ENCODE measurements around the genes RBP5, CLEC4C and FOXJ2.

DNA sequence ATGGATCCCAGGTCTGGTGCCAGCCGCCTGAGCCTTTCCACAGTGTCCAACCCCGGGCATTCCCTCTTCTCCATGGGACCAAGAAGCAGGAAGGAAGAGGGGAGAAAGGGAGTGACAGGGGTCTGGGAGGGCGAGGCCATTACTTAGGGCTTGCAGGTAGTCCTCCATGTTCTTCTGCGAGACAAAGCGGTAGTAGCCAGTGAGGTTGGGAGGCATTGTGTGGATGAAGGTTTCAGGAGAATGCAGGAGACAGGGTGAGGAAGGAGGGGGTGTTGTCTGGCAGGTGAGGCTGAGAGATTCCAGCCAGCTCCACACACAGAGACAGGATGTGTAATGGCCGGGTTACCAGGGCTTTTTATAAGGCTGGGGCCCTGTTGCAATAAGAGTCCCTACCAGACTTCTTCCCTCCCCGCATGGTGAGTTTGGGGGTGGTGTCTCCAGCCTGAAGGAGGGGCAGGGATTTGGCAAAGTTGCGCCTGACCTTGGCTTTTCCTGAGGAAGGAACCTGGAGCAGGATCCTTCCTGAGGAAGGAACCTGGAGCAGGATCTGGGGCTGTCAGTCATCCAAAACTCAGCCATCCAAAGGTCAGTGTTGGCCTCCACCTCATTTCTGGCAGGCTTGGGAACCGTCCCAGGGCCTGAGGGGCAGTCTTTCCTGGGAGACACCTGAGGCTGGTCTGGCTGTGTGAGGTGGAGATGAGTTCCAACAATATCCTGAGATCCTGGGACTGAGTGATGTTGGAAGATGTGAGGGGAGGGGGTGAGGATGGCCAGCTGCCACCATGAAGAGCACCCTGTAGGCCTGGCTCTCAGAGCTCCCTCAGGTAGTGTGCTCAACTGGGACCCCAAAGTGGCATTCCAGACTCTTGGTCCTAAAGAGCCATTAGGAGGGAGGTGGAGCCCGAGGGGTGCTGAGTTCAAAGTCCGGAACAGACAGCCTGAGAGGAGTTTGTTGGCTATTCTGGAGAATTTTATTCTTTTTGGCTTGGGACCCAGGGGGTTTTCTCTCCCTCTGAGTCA is at the start of gene RBP5:
Gene RBP5, minus strand, starts transcription at position 330 of the 1,020 bp plus-strand sequence.
- RRBS, 2 experiments, result no CpG with 5 or more reads among the region's 11 CpGs

GRCh38 chr12:7130564-7130845 is 334 bp downstream of the CLSTN3 start:
- RRBS, 2 experiments, result no CpG with 5 or more reads among the region's 14 CpGs

GRCh38 chr12:7489958-7490366 is 13.6 kb downstream of the CD163 start:
- RRBS, 2 experiments, result no CpG with 5 or more reads among the region's 1 CpG

DNA sequence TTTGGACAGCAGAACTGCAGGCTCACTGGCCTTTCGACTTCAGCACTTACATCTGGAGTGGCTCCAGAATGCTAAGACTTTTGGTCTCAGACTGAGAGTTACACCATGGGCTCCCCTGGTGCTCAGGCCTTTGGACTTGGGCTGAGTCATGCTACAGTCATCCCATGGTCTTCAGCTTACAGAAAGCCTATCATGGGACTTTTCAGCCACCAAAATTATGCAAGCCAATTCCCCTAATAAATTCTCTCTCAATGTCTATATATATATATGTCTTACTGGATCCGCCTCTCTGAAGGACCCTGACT is 9.0 kb upstream of the CD163 start:
- RRBS, 2 experiments, result no CpG with 5 or more reads among the region's 2 CpGs

GRCh38 chr12:7639749-7641033 is 25.5 kb downstream of the APOBEC1 start:
- RRBS, 2 experiments, result 94% methylated on average over 4 of the region's 76 CpGs

- RRBS, 2 experiments, result no CpG with 5 or more reads among the region's 4 CpGs
These were observed at the start of gene CLEC4C for GRCh38 chr12:7747243-7747588. TSS of gene CLEC4C (minus strand) at chr12:7747375.

DNA sequence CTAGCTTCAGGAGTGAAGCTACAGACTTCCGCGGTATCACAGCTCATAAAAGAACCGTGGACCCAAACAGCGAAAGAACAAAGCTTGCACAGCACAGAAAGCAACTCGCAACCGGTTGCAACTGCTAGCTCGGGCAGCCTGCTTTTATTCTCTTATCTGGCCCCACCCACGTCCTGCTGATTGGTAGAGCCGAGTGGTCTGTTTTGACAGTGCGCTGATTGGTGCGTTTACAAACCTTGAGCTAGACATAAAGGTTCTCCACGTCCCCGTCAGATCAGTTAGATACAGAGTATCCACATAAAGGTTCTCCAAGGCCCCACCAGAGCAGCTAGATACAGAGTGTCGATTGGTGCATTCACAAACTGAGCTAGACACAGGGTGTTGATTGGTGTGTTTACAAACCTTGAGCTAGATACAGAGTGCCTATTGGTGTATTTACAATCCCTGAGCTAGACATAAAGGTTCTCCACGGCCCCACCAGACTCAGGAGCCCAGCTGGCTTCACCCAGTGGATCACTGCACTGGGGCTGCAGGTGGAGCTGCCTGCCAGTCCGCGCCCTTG is 4.4 kb upstream of the CLEC4C start:
- RRBS, 2 experiments, result no CpG with 5 or more reads among the region's 17 CpGs

GRCh38 chr12:7890325-7890857 is 17.7 kb upstream of the SLC2A14 start:
- RRBS, 2 experiments, result no CpG with 5 or more reads among the region's 8 CpGs

DNA sequence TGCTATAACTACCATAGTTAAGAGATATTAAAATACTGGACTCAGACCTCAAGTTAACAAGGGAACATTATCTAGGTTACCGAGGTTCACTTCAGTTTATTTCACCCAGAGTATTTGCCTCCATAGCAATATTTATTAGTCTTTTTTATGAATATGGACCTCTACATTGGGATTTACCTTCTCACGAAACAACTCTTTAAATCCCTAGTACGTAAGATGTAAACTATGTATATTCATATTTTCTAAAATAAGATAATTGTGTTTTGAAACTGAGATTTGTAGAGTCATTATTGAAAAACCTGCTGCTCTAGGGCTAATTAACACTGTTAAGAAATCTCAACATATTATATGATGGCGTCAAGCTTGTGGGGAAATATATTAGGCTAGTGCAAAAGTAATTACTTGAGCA is 9.1 kb downstream of the SLC2A3 start:
- RRBS, 2 experiments, result no CpG with 5 or more reads among the region's 4 CpGs

GRCh38 chr12:8032260-8033136 is at the start of gene FOXJ2:
TSS of gene FOXJ2 (plus strand) at chr12:8032716.
- RRBS, 2 experiments, result 2% methylated on average over 50 to 51 of the region's 92 CpGs

- RRBS, 2 experiments, result 91 to 94% methylated on average over 3 of the region's 18 CpGs
These were observed 888 bp downstream of the FOXJ2 start for GRCh38 chr12:8033137-8034071.

DNA sequence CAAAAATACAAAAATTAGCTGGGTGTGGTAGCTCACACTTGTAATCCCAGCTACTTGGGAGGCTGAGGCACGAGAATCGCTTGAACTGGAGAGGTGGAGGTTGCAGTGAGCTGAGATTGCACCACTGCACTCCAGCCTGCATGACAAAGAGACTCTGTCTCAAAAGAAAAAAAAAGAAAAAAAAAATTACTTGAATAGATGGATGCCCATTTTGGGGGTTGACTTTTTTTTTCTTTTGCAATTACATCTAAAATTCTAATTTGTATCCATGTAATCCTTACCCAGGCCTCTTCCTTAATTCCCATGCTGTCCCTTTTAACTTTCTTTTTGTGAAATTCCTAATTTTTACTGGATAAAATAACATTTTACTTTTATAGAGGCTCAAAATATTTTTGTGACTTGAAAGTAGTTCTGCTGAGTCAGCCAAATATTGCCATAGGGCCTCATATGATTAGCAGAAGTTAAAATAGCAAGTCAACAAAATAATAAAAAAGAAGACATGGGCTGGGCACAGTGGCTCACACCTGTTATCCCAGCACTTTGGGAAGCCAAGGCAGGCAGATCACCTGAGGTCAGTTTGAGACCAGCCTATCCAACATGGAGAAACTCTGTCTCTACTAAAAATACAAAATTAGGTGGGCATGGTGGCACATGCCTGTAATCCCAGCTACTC is 2.1 kb downstream of the C3AR1 start:
- RRBS, 2 experiments, result no CpG with 5 or more reads among the region's 2 CpGs

DNA sequence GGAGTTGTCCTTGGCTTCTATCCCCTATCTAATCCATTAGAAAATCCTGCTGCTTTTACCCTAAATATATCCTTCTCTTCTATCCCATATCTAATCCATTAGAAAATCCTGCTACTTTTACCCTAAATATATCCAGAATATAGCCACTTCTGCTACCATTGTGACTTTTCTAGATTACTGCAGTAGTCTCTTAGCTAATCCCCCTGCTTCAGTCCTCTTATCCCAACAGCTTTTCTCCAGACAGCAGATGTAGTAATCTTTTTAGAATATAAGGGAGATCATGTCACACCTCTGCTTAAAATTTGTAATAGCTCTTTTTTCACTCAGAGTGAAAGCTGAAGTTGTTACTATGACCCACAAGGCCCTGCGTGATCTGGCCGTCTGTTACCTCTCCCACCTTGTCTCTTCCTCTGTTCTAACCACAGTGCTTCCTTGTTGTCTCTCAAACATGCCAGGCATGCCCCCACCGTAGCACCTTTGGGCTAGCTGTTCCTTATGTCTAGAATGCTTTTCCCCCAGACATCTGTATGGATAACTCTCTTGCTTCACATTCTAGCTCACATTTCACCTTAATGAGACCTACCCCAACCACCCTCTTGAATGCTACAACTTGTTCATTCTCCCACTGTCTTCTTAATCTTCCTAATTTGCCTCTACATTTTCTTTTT is 6.4 kb downstream of the NECAP1 start:
- RRBS, 2 experiments, result no CpG with 5 or more reads among the region's 3 CpGs

- RRBS, 2 experiments, result no CpG with 5 or more reads among the region's 10 CpGs
These were observed 6.2 kb downstream of the FAM90A1 start for GRCh38 chr12:8221328-8221499.

DNA sequence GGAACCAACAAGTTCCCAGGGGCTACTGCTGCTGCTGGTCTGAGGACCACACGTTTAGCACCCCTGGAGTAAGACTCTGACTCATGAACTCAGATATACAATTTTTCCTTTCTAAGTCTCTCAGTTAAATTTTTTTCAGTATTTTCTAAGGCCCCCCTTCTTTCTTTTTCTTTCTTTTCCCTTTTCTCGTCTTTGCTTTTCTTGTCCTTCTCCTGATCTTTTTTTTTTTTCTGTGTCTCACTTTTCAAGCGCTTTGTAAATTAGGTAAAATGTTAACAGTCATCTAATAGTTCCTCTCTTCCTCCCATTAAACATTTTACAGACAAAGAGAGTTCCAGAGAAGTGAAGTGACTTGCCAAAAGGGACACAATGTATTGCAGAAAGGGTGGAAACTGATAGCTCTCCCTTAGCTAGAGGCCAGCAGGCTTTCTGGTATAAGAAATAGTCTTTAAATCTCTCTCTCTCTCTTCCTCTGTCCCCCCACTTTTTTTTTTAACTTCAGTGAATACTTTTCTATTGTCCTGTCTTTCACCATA is 470 bp downstream of the CLEC4E start:
- RRBS, 2 experiments, result no CpG with 5 or more reads among the region's 3 CpGs

- RRBS, 2 experiments, result no CpG with 5 or more reads among the region's 6 CpGs
These were observed 23.8 kb upstream of the PHC1 start for GRCh38 chr12:8890486-8890880.

DNA sequence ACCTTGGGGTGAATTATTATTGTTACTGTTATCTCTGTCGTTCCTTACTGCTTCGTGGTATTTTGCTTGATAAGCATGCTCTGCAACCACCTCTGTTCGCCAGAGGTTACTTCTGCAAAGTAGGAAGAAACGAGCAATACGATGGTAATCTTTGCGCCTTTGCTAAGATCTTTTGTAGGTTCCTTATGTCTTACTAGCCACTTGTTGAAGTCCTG is 706 bp upstream of the M6PR start:
- RRBS, 2 experiments, result no CpG with 5 or more reads among the region's 6 CpGs

GRCh38 chr12:9024887-9025309 is 35.6 kb downstream of the KLRG1 start:
- RRBS, 2 experiments, result no CpG with 5 or more reads among the region's 1 CpG

- RRBS, 2 experiments, result no CpG with 5 or more reads among the region's 7 CpGs
These were observed 38.5 kb downstream of the KLRG1 start for GRCh38 chr12:9027860-9028293.

- RRBS, 2 experiments, result no CpG with 5 or more reads among the region's 11 CpGs
These were observed 12.1 kb downstream of the A2M start for GRCh38 chr12:9103330-9104229.

Data from LNCaP clone FGC (cell line).